PC-3 (cell line): ENCODE measurements around the gene PTPRCAP.

DNA sequence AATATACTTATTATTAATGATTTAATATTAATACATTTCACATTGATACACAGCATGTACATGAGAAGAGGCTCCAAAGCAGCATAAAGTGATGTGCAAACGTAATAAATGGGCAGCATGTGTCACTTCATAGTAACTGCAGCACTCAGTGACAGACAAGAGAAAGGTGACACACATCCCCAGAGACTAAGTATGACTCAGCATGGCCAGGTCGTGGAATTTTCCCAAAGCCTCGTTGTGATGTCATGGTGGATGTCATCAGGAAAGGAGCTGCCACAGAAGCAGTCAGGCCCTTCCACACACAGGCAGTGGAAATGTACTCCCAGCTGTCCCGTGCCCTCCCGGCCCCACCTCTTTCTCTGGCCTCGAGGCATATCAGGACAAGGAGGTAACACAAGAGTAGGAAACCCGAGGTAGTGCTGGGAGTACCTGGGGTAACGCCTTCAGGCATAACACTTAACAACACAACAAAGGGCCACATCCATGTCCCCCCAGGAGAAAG lies 8.1 kb downstream of the PC start:
- RAMPAGE, long total RNA: no peak

- RAMPAGE, long total RNA: no peak
These were observed 20.3 kb upstream of the SYT12 start for GRCh38 chr11:67002156-67003514.

DNA sequence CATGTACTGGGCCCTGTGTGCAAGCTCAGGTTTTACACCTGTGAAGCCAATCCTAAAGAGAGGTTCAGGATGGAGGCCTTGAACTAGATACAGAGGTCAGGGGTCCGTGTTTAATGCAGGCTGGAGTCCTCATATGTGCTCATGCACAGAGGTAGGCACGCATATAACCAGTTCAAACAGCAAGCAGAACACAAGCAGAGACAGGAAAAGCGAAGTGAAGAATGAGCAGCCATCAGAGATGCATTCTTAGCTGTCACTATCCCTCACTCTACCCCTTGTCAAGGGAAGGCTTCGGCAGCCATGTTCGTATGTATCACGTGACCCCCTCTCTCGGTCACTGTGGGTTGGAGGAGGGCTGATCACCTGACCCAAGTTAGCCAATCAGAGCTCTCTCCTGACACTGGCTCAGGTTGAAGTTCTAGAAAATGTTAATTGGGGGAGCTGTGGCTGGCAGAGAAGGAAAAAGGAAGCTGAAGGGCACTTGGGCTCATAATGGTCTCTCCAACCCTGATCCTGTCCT lies 16.5 kb upstream of the SYT12 start:
- RAMPAGE, long total RNA: no peak

- RAMPAGE, long total RNA: no peak
These were observed 10.0 kb downstream of the SYT12 start for GRCh38 chr11:67032825-67033365.

DNA sequence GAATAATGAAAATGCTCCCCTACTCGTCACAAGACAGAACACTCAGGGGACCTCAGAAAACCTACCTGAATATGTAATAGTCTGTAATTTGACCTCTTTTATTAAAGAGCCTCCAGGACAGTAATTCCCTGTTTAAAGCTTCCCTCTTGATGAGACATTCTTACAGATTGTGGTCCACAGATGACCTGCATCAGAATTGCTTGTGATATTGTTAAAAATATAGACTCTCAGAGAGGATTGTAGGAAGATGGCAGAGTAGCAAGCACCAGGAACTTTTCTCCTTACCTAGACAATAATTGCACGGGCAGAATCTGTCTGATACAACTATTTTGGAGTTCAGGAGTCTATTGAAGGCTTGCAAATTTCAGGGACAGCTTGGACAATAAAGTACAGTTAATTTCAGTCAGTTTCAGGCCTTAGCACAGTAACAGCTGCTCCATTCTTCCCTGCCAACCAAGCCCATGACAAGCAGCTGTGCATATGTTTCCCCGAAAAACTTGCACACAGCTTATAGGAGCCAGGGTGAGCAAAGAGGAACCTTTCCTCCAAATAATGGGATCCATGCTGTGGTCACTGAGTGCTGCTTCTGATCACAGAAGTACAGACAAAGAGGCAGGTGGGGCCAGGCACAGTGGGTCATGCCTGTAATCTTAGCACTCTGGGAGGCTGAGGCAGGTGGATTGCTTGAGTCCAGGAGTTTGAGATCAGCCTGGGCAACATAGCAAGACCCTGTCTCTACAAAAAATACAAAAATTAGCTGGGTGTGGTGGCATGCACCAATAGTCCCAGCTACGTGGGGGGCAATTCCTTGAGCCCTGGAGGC lies 64.4 kb downstream of the KDM2A start:
- RAMPAGE, long total RNA: no peak

- RAMPAGE, long total RNA: no peak
These were observed 26.4 kb upstream of the GRK2 start for GRCh38 chr11:67239901-67240218.

GRCh38 chr11:67249856-67251110 lies 16.0 kb upstream of the GRK2 start:
- RAMPAGE, long total RNA: no peak

- RAMPAGE, long total RNA: no peak
These were observed 3.6 kb upstream of the GRK2 start for GRCh38 chr11:67262583-67263225.

DNA sequence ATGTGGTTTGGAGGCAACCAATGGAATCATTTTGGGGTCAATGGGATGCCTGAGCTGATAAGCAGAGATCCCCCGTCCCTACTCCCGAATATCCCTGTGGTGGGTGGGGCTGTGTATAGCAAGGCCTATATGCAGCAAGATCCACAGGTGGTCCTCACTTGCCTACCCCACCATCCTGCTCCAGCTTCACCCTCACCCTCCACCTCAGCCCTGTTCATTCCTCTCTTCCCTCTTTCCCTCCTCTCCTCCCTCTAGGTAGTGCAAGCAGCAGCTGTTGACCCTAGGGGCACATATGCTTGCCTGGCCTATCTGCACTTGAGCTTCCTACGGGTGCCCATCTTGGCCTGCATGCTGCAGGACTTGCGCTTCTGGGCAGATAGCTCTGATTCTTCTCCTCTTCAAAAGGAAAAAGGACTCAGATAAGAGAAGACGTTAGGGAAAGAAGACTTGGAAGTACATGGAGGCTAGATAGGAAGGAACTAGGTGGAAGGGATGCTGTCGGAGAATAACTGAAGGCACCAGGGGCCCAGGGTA lies 19.5 kb downstream of the SSH3 start:
- RAMPAGE, long total RNA: no peak

DNA sequence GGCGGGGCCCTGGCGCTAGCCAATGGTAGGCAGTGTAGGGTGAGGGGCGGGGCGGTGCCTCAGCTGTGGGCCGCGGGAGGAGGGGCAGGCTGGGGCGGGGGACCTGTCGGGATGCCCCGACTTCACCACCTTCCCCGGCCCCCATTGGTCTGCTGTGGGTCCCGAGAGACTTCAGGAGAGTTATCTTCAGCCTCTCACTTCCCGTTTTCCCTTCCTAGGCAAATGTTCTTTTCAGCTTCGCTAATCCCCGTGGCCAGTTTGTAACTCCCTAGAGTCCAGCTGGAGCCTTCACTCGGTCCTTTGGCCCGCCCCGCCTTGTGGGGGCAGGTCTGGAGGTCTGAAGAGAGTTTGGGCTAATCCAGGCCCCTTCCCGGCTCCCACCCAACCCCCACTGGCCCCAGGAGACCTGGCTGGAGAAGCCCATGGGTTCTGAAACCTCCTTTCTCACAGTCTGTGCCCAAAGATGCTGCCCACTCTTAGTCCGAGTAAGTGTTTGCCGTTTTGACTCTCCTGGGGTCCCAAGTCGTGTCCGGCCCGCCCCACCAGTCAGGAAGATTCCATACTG lies 375 bp upstream of the POLD4 start:
- RAMPAGE, long total RNA: no peak

- RAMPAGE, long total RNA: no peak
These were observed 770 bp downstream of the TBC1D10C start for GRCh38 chr11:67404537-67405169.

DNA sequence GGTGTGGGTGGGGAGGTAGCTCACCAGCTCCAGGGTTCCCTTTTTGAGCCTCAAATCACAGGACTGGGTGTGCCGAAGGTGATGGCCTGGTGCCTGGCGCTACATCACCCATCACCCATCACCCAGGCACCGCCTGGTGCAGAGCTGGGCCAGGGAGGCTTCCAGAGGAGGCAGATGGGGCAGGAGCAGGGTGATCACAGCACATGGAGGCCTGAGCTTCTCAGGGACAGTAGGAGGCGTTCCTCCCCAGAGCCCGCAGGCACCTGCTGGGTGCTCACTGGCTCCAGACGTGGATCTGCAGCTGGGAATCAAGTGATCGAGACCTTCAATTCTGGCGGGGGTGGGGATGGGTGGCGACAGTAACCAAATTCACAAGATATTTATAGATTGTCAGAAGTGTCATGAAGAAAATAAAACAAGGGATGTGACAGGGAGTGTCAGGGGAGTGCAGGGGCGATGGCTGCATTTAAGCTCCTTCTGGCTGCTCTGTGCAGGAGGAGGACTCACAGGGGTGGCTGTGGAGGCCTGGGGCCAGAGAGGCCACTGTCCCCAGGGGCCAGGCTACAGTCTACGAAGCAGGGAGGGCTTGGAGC lies 3.3 kb downstream of the TBC1D10C start:
- RAMPAGE, long total RNA: no peak

- RAMPAGE, long total RNA: no peak
These were observed 3.0 kb downstream of the RPS6KB2 start for GRCh38 chr11:67431115-67431775.

DNA sequence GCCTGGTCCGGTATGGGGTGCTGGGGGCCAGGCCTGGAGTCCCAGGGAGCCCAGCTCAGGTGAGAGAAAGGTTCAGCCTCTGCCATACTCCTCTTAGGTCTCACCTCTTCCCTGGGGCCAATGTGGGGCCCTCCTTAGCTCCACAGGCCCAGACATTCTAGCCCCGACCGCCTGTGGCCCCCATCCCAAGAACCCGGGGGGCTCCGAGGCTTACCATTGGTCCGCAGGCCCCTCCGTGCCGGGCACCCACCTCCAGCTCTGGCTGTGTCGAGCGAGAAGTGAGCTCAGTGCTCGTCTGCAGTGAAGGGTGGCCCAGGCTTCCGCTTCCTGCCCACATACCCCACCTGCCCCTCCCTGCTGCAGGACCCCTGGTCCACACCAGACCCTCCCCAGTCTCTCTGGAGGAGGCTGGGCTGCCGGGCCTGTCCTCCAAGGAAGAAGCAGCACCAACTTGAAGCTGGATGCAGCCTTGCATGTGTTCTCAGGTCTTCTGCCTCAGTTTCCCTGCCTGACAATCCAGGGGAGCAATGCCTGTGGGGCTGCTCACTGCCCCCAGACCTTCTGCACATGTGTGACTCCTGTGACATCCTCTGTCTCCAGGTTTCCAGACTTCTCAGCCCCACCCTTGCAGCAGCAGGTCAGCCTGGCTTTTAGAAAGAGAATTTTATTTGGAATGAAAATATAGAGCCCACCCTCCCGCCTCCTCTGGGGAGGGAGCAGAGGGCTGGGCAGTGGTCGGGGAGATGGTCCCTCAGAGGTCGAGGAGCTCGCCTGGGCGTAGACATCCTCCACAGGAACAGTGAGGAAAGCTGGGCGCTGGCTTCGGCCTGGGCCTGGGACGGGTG lies at the start of gene PTPRCAP:
PTPRCAP (minus strand) TSS at position 280 of the 845 bp plus-strand sequence.
- RAMPAGE, long total RNA: no peak

DNA sequence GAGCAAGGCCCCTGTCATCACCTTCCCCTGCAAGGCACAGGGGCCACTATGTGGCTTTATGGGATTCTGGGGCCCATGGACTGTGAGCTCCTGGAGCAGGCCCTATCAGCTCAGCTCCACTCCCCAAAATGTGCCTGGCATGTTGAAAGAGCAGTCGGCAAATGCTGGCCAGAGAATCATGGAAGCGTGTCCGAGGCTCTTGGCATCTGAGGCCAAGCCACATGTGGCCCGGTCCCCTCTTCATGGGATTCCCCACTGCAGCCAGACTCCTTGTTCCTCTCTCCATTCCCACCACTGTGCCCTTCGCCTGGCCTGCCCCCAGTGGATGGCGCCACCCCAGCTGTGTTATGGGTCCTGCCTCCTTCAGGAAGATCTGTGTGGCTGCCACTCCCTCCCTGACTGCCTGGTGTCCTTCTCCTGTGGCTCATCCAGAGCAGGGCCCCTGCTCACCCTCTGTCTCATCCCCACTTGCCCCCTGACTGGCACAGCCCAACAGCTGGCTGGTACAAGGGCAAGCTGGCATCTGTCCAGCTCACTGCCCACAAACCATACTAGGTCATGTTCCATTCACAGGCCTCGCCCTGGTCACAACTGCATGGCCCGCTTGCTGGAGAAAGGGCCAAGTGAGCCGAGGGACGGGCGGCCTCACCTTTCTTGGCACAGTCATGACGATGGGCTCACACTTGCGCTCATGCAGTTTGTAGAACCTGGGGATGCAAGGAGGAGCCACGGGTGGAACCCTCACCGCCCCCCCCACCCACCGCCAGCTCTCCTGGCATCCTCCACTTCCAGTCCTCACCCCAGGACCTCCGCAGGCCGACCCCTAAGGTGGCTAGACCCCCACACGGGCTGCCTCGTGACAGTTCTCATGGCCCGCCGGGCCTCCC lies 1.9 kb upstream of the PTPRCAP start:
- RAMPAGE, long total RNA: no peak

DNA sequence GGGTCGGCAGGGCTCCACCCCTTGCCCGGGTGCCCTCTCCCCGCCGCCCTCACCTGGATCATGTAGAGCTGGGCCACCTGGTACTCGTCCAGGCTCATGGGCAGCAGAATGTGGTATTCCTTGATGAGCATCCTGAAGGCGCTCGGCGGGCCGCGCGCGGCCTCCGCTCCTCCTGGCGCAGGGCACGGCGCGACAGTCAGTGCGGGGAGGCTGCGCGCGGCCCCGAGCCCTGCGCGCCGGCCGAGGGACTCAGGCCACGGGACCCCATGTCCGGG lies 1.2 kb downstream of the PITPNM1 start:
- RAMPAGE, long total RNA: no peak

GRCh38 chr11:67562974-67563287 lies 20.7 kb upstream of the GSTP1 start:
- RAMPAGE, long total RNA: no peak

GRCh38 chr11:67609354-67609894 lies 2.7 kb downstream of the NDUFV1 start:
- RAMPAGE, long total RNA: no peak

GRCh38 chr11:67630612-67631277 lies 1.0 kb upstream of the NUDT8 start:
- RAMPAGE, long total RNA: no peak

DNA sequence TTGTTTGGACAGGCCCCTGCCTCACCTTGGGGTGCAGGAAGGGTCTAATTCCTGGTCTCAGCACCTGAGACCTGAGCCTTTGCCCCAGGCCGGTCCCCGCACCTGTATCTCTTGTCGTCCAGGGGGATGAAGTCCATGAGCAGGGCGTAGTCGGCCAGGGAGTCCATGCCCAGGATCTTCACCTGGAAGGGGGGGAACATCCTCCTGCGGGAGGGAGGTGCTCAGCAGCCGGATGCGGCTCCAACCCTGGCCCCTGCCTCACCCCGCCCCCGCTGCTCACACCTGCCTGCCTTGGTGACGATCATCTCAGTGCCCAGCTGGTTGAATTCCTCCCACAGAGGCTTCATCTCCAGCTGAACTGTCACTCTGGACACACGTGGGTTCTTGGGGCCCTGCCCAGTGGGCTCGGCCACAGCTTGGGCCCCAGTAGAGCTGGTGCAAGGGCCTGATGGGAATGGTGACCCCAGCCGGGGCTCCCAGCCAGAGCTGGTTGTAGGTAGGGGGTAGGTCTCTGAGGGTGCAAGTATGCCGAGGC lies 4.8 kb downstream of the TBX10 start:
- RAMPAGE, long total RNA: no peak